Right atrium auricular region (tissue), 2 donors: Measurements from ENCODE around the gene ST7L.

- PRO-cap: bidirectional peak, plus-strand start at chr1:110084800, minus-strand start at chr1:110084827
- RAMPAGE, long total RNA, 2 experiments: no peak in any of the 2 experiments
Measured at GRCh38 chr1:110084299-110085267, 14.1 kb upstream of the ALX3 start.

GRCh38 chr1:110116339-110117044 lies 4.2 kb downstream of the UBL4B start:
- PRO-cap: no peak
- RAMPAGE, long total RNA, 2 experiments: no peak in any of the 2 experiments

DNA sequence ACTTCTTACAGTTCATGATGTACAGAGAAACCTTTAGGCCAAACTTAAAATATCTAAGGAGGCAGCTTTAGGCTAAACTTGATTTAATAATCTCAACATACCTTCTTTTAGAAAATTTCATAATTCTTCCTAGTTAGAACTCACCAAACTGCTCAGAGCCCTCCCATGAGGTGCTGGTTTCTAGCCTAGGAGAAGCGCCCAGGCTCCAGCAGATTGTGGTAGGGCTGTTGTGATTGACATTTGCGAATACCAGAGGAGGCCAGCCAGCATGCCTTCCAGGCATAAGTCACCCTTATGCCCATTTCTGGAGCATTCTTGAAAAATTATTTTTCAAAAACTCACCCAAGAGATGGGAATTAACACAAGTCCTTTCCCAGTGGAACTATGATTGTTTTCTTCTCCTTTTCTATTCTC lies 22.6 kb upstream of the KCNC4 start:
- PRO-cap: no peak
- RAMPAGE, long total RNA, 2 experiments: no peak in any of the 2 experiments

DNA sequence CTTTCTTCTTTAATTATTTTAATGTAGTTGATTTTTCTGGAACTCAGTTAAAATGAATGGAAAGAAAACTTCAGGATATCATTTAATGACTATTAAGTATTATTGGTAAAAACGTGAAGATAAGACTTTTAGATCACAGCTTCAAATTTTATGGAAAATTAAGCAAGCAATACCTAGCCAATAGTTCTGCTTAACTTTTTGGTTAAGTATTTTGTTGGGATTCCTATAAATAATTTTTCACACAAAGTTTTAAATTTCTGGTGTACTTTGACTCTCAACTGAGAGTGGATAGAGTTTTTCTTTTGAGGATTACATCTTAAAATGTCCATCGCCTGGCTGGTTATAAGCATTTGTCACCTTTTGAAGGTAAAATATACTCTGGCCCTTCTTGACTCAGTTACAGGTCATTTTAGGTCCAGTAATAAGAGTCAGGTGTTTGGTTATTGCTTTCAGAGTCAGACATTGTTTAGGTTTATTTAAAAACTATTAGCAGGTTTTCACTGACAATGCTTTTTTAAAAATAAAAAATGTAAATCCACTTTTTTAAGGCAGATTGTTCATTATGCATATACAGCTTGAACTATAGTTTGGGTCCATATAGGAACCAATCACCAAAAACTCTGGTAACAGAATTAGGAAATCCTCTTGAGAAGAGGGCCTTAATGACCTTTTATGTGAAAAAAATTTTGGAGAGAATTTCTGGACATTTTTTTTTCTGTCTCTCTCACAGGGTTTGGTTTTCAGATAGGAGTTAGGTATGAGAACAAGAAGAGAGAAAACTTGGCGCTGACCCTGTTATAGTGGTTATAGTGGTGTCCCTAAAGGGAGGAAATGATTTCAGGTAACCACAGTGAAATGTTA lies 5.9 kb downstream of the RBM15 start:
- PRO-cap: no peak
- RAMPAGE, long total RNA, 2 experiments: no peak in any of the 2 experiments

- PRO-cap: bidirectional peak, plus-strand start at chr1:110441080, minus-strand start at chr1:110440889
- RAMPAGE, long total RNA, 2 experiments: no peak in any of the 2 experiments
Measured at GRCh38 chr1:110440667-110441257, 10.2 kb upstream of the PROK1 start.

DNA sequence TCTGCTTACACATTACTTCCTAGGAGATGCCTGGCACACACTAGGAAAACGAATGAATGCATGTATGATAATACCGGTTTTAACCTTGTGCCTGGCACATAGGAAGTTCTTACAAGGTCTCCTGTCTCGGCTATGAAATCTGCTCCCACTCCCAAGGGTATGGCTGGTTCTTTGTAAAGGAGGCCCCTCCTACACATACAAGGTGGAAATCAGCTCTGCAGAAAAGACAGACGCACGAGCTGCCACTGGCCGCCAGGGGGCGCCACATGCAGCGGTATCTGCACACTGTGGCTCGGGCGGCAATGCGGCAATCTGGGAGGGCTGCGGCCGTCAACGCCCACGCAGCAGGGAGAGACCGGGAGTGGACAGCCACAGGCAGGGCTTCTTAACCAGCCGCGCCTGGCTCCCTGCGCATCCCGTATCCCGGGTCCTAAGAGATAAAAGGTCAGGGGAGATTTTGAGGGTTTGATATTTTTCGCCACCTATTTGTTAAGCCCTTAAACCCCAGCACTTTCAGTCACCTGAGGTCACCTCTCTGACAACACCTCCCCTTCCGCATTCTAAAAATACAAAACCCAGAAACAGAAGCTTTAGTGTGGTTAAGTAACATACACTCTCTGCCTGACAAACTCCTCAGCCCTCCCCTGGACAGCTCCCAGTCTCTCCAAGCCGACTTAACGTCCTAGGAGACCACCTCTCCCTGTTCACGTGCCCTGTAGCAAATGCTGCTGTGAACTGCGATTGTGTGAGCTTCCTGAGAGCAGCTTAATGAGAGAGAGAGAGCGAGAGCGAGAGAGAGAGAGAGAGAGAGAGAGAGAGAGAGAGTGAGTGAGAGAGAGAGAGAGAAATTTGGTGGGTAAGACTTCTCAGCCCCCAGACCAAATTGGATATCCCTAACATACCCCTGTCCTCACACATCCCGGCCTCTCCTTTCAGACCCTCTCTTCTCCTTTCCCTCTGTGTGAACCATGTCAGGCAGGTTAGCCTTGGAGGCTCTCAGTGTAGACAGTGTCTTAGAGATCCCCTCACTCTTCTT lies 13.4 kb upstream of the KCNA2 start:
- PRO-cap: no peak
- RAMPAGE, long total RNA, 2 experiments: no peak in any of the 2 experiments

- PRO-cap: no peak
- RAMPAGE, long total RNA, 2 experiments: no peak in any of the 2 experiments
Measured at GRCh38 chr1:111202381-111203362, 2.2 kb upstream of the DENND2D start.

GRCh38 chr1:111435443-111435855 lies 7.9 kb upstream of the OVGP1 start:
- PRO-cap: no peak
- RAMPAGE, long total RNA, 2 experiments: no peak in any of the 2 experiments

- PRO-cap: no peak
- RAMPAGE, long total RNA, 2 experiments: no peak in any of the 2 experiments
Measured at GRCh38 chr1:111576538-111576918, 43.1 kb upstream of the RAP1A start.

DNA sequence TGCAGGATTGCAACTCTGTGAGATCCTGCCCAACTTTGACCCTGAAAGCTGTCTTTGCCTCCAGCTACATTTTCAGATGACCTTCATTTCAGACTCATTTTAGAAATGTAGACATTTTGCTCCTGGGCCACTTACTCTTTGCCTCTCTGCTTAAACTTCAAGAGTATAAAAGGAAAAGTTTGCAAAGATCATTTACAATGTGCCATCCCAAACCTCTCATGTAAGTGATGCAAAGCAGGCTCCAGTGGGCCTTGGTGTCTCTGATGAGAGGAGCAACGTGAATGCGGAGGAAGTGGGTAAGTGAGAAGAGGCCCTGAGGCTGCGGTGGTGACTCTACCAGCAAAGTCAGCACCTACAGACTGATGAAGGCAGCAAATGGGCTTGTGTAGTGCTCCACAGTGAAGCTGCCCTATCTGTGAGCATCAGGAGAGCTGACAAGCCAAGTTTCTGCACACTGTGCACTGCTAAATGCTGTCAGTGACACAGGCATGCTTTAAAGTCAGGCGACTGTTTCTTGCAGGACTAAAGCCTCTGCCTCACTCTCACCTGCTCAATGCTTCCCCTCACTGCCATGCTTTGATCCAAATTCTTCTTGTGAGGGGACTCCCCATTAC lies 15.7 kb upstream of the RAP1A start:
- PRO-cap: no peak
- RAMPAGE, long total RNA, 2 experiments: no peak in any of the 2 experiments

- PRO-cap: bidirectional peak, plus-strand start at chr1:111737170, minus-strand start at chr1:111737008
- RAMPAGE, long total RNA, 2 experiments: no peak in any of the 2 experiments
Measured at GRCh38 chr1:111736912-111737436, 2.2 kb downstream of the INKA2 start.

DNA sequence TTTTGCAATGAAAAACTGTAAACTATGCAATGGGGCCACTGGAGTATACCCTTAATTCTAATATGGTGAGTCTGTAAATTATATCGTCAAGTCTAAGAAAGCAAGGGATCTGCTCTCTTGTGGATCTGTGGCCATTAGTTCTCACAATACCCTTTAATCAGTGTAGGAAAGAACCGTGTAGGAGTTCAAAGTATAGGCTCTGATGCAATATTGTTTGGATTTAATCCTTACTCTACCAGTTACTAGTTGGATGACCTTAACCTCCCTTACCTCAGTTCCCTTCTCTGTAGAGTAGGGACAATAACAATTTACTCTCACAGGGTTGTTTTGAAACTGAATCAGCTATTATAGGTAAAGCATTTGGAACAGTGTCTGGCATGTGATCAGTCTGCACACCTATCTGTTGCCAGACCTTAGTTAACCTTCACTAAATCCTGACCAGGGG lies 106.8 kb downstream of the DDX20 start:
- PRO-cap: no peak
- RAMPAGE, long total RNA, 2 experiments: no peak in any of the 2 experiments

DNA sequence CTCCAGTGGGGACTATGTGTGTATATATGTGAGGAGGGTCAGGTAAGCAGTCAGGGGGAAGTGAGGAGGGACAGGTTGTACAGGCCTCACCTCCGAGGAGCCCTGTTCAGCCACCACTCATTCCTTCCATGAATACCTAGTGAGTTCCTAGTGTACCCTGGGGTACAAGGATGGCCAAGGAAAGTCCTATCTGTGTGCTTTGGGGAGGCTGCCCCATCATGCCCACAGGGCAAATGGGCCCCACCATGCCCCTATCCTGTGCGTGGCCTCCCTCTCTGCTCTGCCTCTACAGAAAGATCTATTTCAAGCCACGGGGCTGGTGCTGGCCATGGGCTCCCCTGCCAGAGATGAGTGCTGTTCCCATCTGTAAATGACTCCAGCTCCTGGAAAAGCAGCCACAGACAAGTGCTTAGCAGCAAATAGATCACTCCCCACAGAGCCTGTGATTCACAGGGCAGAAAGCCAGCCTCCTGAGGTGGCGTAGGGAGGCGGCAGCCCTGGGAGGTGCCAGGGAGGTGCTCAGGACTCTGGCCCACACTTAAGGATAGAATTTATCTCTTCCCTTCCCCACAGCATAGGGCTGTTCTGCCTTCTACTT lies 41.4 kb downstream of the KCND3 start:
- PRO-cap: no peak
- RAMPAGE, long total RNA, 2 experiments: no peak in any of the 2 experiments

DNA sequence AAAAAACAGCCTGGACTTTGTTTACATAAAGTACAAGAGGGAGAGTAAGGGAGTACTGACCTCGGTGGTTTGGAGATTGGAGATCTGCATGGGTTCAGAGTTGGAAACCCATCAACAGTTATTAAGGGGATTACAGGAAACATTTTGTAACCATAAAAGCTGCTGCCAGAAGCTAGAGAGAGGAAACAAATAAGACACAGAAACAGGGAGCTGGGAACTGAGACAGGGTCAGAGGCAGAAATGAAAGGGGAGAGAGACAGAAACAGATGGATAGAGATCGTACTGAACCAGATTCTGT lies 131.4 kb upstream of the CTTNBP2NL start:
- PRO-cap: no peak
- RAMPAGE, long total RNA, 2 experiments: no peak in any of the 2 experiments

DNA sequence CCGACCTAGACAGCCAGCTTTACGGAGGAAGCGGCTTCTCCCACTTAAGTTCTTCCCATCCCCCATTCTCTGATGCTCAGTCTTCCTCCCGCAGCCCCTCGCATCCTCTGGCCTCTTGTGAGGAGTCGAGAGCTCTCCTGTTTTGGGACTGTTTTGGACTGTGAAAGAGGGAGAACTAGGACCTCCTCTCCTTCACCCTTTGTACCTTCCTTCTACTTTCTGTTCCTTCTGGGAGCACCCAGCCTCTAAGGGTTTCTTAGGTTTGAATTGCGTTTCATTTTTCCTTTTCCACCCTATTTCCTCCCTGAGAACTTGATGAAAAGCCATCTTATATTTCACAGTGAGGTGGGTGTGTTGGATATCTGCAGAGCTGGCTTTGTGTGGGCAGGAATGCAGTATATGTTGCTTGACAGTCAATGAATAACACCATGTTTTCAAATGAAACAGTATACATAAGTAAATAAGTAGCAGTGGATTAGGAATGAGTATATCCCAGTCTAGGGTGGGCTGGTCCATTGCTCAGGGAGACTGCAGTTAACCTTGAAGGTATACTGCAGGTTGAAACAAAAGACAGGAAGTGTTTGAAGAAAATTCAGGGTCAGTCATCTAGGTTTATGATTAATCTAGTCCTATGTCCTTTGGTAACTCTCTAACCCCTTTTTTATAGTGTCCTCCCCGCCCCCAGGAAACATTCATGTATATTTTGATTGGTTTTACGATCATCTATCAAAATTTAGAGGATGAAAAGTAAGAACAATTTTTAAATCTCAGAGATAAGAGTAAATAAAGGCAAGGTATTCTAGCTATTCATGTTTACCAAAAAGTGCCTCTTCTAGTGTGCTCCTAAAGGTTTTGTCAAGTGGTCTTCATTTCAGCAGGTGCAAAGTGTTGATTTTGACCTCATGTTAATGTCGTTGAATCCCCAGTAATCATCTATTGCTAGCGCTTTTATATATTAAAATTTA lies 1.0 kb downstream of the CTTNBP2NL start:
- PRO-cap: no peak
- RAMPAGE, long total RNA, 2 experiments: no peak in any of the 2 experiments

DNA sequence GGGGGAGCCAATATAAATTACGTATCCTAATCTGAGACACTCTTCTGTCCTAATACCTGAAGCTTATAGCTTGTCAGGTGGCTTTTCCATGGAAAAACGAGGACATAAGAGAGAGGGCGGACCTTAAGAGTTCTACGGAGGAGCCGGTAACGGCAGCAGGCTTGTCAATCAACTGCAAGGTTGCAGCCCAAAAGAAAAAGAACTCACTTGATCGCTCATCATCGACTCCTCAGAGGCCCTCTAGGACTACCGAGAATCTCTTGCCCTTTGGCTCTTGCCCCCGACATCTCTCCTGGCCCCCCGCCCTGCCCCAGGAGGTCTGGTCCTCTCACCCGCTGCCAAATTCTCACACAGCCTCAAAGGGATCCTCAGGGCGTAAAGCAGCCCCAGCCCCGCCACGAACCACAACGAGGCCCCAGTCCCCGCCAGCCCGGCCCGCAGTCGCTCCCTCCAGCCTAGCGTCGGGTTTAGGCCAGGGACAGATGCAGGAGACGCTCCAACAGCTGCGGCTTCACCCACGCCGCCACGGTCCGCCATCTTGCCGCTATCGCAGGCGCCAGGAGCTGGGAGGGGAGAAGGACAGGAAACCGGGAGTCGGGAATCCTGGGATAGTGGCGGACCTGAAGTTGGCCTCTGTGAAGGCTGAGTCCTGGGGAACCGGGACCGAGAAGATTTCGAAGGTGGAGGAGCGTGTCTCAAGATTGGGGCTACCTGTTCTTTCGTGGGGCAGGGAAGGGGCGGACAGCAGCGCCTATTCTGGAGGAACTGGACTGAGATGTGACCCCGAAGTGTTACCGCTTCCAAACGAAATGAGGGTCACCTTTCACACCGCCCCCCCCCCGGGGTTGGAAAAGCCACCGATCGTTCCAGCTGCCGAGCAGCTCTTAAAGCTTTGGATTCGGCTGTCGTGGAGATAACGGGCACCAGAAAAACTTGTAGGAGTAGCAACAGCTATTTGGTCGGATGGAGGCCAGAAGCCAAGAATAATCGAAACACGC lies at the start of gene ST7L:
ST7L (minus strand) TSS at position 565 of the 998 bp plus-strand sequence.
- PRO-cap: unidirectional peak, plus-strand start at position 130 of the sequence; bidirectional peak, plus-strand start at position 600 of the sequence, minus-strand start at position 540 of the sequence; unidirectional peak, minus-strand start at position 779 of the sequence
- RAMPAGE, long total RNA, 2 experiments: start-site peak on the plus strand in 1 of 2 experiments, centred at position 622 of the sequence, 35 reads per replicate; start-site peak on the minus strand in 2 of 2 experiments, centred at positions 544 to 548 of the sequence, 84 to 124 reads per replicate

- PRO-cap: no peak
- RAMPAGE, long total RNA, 2 experiments: no peak in any of the 2 experiments
Measured at GRCh38 chr1:112624650-112625781, 5.4 kb downstream of the CAPZA1 start.

DNA sequence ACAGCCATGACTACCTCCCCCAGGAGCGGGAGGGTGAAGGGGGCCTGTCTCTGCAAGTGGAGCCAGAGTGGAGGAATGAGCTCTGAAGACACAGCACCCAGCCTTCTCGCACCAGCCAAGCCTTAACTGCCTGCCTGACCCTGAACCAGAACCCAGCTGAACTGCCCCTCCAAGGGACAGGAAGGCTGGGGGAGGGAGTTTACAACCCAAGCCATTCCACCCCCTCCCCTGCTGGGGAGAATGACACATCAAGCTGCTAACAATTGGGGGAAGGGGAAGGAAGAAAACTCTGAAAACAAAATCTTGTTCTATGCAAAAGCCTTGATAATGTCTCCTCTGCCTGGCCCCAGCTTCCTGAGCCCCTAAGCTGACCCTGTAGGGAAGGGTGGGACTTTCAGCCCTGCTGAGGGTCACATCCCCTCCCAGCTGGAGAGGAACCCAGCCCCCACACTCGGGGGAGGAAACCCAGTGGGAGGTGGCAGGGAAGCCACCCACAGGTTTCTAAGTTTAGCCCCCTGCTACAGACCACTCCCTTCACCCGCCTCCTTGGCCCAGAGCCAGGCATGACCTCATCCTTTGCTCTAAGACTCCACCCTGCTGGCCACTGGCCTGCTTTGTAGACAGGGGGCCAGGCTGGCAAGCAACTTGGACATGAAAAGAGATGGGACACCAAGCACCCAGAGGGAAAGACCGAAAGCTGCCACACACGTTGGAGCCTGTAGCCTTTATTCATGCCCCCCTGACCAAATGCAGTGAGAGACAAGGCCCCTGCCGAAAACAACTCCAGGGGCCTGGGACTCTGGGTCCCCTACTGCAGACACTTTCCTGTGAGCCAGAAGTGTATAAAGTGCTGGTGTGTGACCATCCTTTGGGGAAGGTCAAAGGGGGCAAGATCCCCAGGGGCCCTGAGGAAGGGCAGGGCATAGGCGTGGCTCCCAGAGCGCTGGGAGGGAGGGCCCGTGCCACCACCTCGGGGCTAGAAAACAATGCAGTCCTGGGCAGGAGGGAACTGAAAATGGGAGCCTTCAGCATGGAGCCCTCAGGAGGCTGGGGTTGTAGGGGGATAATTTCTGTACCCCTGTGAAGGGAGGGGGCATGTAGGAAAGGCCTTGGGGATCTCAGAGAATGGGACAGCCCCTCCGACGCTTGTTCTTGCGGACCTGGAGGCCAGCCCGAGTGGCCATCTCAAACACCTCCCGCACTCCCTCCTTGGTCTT lies 6.1 kb downstream of the RHOC start:
- PRO-cap: bidirectional peak, plus-strand start at position 65 of the sequence, minus-strand start at position 128 of the sequence; unidirectional peak, minus-strand start at position 132 of the sequence; unidirectional peak, minus-strand start at position 163 of the sequence; bidirectional peak, plus-strand start at position 619 of the sequence, minus-strand start at position 369 of the sequence
- RAMPAGE, long total RNA, 2 experiments: no peak in any of the 2 experiments

DNA sequence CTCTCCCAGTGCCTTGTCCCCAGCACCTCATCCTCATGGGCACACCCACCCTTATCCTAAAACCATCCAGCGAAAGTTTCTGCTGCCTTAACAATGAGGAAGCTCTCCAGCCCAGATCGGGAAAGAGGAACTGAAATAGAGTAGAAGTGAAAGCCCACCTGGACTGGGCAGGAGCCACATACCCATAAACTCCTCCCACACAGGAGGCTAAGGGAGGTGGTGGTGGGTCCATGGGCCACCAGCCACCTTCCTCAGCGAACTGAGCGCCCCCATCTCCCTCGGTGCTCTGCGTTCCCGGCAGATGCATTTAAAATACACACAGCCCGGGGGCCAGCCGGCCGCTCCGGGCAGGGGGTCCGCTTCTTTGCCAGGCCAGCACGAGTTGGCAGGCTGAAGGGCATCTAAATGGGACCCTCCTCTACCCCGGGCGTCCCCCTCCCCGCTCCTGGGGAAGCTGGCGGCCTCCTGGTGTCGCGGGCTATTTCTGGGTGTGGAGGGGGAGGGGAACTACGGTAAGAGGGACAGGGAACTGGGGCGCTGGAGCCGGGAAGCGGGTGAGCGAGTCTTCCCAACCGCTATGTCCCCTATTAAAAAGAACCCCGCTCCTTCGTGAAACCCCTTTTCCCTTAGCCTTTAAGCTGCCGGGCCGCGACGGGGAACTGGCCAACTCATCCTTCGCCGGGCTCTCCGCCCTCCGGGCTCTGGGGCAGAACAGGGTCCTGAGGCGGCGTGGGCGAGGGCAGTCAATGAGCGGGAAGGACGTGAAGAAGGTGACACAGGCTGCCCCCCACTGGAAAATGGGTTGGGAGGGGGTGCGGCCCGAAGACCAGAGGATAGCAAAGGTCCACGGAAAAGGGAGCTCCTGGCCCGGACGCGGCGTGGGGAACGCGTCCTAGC lies 875 bp downstream of the PPM1J start:
- PRO-cap: no peak
- RAMPAGE, long total RNA, 2 experiments: no peak in any of the 2 experiments

GRCh38 chr1:112716106-112716542 lies 992 bp upstream of the PPM1J start:
- PRO-cap: no peak
- RAMPAGE, long total RNA, 2 experiments: no peak in any of the 2 experiments